ENCODE measurements around a stretch of chr14.

DNA sequence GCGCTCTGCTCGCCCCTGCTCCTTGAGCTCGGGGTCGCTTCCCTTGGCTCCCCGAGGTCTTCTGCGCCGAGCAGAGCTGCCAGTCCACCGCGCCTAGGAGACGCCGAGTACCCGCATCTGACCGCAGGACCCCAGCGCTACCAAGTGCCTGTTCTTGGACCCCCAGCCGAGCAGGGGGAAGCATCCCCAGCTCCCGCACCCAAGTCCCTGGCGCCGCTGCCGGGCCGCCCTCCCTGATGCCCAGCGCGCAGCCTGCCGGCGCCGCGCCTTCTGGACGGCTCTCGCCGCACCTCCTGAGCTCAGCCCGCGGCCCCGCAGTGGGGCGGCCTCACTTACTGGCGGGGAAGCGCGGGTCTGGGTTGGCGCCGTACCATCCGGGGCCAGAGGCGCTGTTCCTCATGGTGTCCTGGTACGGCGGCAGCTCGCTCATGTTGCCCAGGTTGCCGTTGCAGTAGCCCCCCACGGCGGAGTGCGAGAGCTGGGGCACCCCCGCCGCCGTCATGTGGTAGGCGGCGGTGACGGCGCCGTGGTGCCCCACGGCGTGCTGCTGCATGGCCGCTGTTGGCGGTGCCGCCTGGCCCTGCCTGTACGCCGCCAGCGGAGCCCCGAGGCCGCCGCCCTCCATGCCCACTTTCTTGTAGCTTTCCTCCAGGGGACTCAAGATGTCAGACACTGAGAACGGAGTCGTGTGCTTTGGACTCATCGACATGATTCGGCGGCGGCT is 1.2 kb downstream of the NKX2-1 start:
- PRO-cap = no peak
- RAMPAGE, long total RNA, 4 experiments = no peak in any of the 4 experiments

DNA sequence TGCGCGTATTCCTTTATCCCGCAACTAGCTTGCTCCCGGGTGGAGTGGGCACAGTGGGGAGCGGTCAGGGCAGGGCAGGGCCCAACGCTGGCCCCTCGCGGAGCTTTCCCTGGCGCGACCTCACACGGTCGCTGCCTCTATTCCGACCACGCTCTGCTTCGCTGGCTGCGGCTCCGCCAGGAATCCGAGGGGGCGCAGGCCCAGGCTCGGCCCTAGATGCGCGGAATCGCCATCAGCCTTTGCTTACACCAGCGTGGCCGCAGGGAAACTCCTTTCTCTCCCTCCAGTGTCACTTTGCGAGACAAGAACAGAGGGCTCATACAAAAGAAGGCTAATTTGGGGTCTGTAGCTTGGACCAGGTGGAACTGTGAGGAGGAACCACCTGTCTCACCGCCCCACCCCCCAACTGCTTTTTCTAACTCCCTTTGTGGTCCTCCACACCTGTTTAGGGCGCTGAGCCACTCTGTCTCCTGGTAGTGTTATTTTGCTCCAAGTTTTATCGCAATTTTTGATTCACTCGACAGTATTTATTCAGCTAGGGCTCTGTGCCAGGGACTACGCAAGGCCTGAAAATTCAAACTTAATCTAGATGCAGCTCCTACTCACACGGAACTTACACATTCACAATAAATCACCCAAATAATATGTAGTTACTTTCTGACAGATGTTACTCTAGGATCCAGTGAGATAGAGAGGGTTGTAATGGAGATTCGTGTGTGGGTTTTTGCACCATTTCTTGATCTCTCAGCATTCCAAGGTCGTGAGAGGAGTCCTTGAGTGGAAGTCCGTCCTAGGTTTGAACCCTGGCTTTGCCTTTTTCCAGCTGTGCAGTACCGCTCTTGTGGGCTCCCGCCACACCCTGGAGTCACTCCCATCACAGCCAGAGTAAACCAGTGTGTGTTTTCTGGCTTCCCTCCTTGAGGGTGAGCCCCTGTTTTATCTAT is 3.3 kb upstream of the NKX2-1 start:
- PRO-cap = no peak
- RAMPAGE, long total RNA, 4 experiments = no peak in any of the 4 experiments

- PRO-cap = no peak
- RAMPAGE, long total RNA, 4 experiments = no peak in any of the 4 experiments
Observed at GRCh38 chr14:36646737-36647456, 14.8 kb upstream of the PAX9 start.

DNA sequence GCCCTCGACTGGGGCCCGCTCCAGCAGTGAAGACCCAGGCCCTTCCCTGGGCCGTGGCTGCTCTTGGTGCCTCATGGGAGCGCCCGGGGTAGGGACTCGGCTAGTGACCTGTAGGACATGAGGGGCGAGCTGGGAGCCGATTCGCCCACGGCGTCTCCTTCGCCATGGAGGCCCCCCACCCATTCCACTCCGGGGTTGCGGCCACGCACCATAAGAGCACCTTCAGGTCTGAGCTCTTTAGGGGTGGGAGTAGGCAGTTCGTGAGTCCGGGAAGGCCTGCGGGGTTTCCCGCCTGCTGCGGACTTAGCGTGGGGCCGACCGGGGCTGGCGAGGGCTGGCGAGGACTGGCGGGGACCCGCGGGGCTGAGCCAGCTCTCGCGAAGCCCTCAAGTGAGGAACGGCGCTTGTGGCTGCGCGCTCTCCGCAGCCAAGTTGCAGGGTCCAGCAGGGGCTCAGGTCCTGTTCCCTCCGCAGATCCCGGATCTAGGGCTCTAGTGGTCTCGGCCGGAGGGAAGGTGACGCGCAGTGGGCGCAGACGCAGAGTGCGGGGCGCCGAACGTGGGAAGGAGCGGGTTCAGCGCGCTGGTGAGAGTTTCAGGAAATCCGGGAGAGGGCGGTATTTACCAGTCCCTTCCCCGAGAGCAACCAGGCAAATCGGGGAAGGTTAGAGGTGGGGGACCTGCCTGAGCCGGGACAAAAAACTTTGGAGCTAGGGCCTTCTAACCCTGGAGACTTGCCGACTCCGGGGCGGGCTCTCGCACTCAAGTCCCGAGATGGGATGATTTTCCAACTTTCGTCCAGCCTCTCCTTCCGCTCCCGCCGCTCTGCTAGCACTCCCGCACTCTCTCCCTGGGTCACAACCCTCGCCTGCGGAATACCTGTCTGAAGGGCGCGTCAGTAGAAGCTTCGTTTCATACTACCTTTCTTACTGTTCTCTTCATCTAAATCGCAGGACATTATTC is 13.9 kb upstream of the PAX9 start:
- PRO-cap = no peak
- RAMPAGE, long total RNA, 4 experiments = no peak in any of the 4 experiments

DNA sequence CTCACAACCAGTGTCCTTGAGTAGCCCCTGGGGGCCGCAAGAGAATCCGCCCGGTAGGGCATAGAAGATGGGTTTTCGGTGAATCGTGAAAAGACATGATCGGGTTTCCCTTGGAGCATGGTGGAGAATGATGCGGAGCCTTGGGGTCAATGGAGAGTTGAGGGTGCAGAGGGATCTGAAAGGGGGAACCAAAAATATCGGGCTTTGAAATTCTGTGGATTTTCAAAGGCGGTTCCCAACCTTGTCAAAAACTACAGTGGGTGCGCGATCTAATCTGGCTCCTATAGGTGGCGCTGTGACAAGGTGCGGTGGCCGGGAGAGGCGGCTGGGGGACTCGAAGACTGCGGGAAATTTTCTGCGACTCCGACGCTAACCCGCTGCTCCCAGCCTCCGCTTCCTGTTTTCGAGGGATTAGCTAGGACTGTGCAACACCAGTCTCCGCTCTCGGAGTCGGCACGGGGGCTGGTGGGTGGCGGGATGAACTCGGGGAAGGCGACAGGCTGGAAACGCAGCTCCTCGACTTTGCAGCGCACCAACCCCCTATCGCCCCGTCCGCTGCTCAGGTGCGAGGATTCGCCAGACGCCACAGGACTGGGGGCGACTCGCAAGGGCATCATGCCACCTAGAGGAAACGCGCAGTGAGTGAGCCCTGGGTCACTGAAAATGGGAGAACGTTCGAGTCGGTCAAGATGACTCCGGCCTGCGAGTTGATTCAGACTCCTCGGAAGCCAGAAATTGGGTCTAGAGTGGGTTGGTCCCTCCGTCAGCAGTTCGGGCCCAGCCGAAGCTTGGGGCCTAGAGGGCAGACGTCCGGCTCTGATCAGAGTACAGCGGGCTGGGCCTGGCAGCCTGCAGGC is 5.7 kb upstream of the PAX9 start:
- PRO-cap = no peak
- RAMPAGE, long total RNA, 4 experiments = no peak in any of the 4 experiments

DNA sequence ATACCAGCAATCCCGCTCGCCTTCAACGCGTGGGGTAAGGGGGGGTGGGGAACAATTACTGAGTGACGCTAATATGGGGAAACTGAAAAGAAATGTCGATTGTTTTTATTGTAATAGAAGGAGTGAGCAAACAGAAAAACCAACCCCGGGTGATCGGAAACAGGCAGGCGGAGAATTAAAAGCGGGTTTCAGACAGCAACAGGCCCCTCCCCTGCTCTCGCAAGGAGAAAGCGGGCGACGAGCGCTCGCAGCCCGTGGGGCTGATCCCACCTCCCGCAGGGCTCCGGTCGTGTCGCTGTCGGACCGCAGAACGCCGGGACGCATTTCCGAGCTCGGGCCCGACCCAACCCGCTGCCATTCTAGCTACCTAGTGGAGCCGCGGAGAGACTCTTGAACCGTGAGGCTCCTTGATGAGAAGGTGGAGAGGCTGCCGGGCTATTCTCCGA is 4.3 kb upstream of the PAX9 start:
- PRO-cap = no peak
- RAMPAGE, long total RNA, 4 experiments = no peak in any of the 4 experiments

DNA sequence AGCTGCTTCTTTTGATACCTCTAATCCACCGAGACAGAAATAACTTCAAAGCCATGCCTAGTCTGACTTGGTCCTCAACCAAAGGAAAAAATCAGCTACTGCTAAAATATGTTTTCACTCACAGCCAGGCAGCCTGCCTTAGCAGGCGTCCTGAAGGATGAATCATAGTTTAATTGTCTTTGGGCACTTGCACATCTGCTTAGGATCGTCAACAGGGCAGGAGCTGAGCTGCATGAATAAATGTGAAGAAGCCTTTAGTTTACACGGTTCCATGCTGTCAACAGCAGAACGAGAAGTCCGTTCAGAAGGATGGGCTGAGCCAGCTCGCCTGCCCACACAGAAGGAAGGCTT is 269.8 kb downstream of the TTC6 start:
- PRO-cap = no peak
- RAMPAGE, long total RNA, 4 experiments = no peak in any of the 4 experiments

GRCh38 chr14:37902002-37902558 is 305.6 kb upstream of the SSTR1 start:
- PRO-cap = no peak
- RAMPAGE, long total RNA, 4 experiments = no peak in any of the 4 experiments

DNA sequence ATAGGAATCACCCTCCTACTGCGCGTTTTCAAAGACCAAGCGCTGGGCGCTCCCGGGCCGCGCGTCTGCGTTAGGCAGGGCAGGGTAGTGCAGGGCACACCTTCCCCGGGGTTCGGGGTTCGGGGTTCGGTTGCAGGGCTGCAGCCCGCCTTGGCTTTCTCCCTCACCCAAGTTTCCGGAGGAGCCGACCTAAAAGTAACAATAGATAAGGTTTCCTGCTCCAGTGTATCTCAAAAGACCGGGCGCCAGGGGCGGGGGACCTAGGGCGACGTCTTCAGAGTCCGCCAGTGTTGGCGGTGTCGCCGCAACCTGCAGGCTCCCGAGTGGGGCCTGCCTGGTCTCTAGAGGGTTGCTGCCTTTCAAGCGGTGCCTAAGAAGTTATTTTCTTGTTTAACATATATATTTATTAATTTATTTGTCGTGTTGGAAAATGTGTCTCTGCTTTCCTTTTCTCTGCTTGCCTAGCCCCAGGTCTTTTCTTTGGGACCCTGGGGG is 3.8 kb downstream of the SSTR1 start:
- PRO-cap = no peak
- RAMPAGE, long total RNA, 4 experiments = no peak in any of the 4 experiments

DNA sequence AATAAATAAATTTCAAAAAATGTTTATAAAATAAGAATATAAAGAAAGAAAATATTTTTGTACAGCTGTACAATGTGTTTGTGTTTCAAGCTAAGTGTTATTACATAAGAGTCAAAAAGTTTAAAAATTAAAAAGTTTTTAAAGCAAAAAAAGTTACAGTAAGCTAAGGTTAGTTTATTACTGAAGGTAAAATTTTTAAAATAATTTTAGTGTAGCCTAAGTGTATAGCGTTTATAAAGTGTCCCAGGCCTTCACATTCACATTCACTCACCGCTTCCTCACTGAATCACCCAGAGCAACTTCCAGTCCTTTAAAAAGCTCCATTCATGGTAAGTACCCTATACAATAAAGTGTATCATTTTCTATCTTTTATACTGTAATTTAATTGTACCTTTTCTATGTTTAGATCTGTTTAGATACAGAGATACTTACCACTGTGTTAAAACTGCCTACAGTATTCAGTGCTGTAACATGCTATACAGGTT is 3.9 kb downstream of the CLEC14A start:
- PRO-cap = no peak
- RAMPAGE, long total RNA, 4 experiments = no peak in any of the 4 experiments

DNA sequence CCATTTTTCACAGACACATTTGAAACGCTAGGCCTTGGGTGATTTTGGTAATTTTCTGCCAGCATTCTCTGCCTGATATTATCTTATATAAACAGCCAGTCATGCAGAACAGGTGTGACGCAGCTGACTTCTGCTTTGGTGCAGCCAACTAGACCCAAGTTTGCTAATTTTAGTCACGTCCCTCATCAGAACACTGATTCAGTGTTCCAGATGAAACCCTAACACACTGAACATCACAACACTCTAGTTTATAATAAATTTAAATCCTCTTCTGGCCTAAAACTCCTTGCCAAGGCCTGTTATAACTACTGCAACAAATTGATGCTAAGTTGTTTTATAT is 386.1 kb downstream of the SEC23A start:
- PRO-cap = no peak
- RAMPAGE, long total RNA, 4 experiments = no peak in any of the 4 experiments

DNA sequence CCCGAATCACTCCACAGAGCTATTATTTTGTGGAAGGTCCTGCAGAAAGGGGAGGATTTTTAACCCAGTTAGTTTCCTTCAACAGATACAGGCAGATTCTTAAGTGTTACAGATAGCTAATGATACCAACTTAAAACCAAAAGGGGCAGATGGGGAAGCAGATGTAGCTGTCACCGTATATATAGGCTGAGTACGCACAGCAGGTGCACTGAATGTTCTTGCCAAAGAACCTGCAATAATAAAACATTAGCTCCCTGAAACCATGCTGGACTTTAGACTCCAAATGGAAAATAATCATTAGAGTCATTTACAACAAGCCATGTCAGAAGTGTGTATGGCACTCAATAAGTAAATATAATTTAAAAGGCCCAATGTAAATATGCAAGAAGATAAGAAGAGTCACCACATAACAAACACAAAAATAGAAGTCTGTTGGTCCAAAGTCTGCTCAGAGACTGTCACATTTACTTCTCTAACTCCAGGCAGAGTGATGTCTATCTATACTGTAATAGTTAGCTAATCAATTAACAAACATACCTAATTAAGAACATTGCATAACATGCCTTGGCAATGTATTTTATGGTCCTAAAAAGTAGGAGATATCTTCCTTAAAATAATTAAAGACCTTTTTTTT is 78.9 kb downstream of the SEC23A start:
- PRO-cap = no peak
- RAMPAGE, long total RNA, 4 experiments = no peak in any of the 4 experiments

- PRO-cap = no peak
- RAMPAGE, long total RNA, 4 experiments = no peak in any of the 4 experiments
Observed at GRCh38 chr14:39203377-39204576, 28.7 kb downstream of the PNN start.

GRCh38 chr14:39344487-39345109 is 87.6 kb downstream of the FBXO33 start:
- PRO-cap = no peak
- RAMPAGE, long total RNA, 4 experiments = no peak in any of the 4 experiments

DNA sequence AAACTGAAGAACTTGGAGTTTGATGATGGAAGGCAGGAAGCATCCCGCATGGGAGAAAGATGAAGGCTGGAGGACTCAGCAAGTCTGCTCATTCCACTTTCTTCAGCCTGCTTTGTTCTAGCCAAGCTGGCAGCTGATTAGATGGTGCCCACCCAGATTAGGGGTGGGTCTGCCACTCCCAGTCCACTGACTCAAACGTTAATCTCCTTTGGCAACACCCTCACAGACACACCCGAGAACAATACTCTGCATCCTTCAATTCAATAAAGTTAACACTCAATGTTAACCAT is 865.8 kb upstream of the LRFN5 start:
- PRO-cap = no peak
- RAMPAGE, long total RNA, 4 experiments = no peak in any of the 4 experiments

GRCh38 chr14:44193012-44193438 is 314.1 kb downstream of the FSCB start:
- PRO-cap = no peak
- RAMPAGE, long total RNA, 4 experiments = no peak in any of the 4 experiments

DNA sequence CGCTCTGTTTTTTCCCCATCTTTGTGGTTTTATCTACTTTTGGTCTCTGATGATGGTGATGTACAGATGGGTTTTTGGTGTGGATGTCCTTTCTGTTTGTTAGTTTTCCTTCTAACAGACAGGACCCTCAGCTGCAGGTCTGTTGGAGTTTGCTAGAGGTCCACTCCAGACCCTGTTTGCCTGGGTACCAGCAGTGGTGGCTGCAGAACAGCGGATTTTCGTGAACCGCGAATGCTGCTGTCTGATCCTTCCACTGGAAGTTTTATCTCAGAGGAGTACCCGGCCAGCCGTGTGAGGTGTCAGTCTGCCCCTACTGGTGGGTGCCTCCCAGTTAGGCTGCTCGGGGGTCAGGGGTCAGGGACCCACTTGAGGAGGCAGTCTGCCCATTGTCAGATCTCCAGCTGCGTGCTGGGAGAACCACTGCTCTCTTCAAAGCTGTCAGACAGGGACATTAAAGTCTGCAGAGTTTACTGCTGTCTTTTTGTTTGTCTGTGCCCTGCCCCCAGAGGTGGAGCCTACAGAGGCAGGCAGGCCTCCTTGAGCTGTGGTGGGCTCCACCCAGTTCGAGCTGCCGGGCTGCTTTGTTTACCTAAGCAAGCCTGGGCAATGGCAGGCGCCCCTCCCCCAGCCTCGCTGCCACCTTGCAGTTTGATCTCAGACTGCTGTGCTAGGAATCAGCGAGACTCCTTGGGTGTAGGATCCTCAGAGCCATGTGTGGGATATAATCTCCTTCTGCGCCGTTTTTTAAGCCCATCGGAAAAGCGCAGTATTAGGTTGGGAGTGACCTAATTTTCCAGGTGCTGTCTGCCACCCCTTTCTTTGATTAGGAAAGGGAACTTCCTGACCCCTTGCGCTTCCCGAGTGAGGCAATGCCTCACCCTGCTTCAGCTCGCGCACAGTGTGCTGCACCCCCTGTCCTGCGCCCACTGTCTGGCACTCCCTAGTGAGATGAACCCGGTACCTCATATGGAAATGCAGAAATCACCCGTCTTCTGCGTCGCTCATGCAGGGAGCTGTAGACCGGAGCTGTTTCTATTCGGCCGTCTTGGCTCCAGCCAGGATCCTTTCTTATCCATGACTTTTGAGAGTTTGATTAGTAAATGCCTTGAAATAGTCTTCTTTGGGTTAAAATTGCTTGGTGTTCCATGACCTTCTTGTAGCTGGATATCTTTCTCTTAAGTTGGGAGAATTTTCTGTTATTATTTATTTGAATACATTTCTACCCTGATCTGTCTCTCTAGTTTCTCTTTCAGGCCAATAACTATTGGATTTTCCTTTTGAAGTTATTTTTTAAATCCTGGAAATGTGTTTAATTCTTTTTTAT is 298.3 kb upstream of the MIS18BP1 start:
- PRO-cap = no peak
- RAMPAGE, long total RNA, 4 experiments = no peak in any of the 4 experiments

DNA sequence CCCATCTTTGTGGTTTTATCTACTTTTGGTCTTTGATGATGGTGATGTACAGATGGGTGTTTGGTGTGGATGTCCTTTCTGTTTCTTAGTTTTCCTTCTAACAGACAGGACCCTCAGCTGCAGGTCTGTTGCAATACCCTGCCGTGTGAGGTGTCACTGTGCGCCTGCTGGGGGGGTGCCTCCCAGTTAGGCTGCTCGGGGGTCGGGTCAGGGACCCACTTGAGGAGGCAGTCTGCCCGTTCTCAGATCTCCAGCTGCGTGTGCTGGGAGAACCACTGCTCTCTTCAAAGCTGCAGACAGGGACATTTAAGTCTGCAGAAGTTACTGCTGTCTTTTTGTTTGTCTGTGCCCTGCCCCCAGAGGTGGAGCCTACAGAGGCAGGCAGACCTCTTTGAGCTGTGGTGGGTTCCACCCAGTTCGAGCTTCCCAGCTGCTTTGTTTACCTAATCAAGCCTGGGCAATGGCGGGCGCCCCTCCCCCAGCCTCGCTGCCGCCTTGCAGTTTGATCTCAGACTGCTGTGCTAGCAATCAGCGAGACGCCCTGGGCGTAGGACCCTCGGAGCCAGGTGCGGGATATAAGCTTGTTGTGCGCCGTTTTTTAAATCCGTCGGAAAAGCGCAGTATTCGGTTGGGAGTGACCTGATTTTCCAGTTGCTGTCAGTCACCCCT is 635.5 kb upstream of the MIS18BP1 start:
- PRO-cap = no peak
- RAMPAGE, long total RNA, 4 experiments = no peak in any of the 4 experiments

DNA sequence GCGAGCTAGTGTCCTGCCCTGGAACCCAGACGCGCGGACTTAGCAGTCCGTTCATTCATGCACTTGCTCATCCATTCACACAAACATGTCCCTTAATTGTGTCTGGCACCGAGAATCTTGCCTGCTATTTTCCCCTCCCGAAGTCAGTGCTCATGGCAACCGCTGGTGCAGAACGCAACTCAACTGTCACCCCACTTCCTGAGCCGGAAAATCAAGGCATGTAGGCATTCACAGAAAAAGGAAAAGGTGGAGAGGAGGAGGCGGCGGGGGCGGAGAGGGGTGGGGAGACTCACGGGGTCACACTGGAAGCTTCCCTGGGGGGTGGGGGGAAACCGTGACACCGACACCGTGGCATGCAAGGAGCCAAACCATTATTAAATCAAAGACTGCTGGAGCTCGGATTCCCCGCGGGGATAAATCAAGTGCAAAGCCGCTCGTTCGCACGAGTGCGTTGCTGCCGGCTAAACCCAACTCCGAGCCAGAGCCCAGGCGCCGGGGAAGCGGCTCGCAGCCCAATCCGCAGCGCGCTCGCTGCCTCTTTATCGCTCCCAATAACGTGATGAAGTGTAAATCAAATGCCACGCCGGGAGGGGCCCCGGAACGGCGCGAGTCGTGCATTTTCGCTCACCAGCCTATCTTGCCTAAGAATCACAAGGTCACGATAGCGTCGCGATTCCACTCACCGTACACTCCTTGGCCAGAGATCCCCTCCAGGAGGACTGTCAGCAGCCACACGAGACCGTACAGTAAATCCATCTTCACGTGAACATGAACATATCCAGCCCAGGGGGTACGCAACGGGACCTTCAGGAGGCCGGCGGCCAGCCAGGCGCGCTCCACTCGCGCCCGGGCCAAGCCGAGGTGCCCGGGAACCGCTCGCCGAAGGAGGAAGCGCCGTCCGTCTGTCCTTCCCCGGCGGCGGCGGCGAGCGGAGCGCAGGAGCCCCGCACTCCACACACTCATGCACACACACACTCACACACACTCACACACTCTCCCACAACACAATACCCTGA is 1.3 kb downstream of the MDGA2 start:
- PRO-cap = no peak
- RAMPAGE, long total RNA, 4 experiments = no peak in any of the 4 experiments

GRCh38 chr14:49581099-49582006 is 4.8 kb downstream of the RPS29 start:
- PRO-cap = no peak
- RAMPAGE, long total RNA, 4 experiments = no peak in any of the 4 experiments

Data from omental fat pad (tissue), 4 donors.